Sternocleidomastoid (tissue), 1 donor: ENCODE measurements around a stretch of chr15.

- PRO-cap = no peak
Measured at GRCh38 chr15:60356633-60357500, 40.9 kb downstream of the ANXA2 start.

- PRO-cap = no peak
Measured at GRCh38 chr15:60507994-60508268, 29.0 kb upstream of the ICE2 start.

DNA sequence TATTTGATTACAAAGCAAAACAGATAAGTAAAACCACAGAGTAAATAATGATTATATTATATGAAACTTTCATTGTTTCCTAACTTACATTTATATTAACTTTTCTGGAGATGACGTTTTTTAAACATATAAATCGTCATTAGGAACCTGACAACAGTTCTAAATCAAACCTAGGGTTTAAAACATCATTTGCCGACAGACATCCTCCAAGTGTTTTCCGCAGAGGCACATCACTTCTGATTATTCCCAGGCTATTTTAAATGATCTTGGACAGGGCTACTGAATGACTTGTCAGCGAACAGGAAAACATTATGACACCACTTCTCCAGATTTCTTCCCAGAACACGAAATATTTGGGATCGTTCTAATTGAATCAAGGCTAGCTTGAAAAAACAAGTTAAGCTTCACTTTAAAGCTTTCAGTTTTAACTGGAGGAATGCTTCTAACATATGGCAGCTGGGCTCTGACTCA is 126.8 kb upstream of the ICE2 start:
- PRO-cap = no peak

DNA sequence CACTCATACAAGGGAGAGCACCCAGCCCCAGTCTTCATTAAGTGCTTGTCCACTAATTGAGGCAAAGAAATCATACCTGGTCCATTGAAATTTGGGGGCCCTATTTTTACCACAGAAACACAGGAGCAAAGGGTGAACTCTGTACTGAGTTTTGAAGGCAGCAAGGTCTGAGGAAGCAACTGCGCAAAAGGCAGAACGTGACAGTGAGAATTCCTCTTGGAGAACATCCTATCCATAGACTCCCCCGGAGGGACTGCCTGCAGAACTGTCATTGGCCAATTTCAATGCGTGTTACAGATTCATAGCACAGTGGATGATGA is 138.3 kb upstream of the ICE2 start:
- PRO-cap = no peak

- PRO-cap = no peak
Measured at GRCh38 chr15:60752192-60752973, 273.4 kb upstream of the ICE2 start.

- PRO-cap = no peak
Measured at GRCh38 chr15:60757825-60758261, 278.9 kb upstream of the ICE2 start.

DNA sequence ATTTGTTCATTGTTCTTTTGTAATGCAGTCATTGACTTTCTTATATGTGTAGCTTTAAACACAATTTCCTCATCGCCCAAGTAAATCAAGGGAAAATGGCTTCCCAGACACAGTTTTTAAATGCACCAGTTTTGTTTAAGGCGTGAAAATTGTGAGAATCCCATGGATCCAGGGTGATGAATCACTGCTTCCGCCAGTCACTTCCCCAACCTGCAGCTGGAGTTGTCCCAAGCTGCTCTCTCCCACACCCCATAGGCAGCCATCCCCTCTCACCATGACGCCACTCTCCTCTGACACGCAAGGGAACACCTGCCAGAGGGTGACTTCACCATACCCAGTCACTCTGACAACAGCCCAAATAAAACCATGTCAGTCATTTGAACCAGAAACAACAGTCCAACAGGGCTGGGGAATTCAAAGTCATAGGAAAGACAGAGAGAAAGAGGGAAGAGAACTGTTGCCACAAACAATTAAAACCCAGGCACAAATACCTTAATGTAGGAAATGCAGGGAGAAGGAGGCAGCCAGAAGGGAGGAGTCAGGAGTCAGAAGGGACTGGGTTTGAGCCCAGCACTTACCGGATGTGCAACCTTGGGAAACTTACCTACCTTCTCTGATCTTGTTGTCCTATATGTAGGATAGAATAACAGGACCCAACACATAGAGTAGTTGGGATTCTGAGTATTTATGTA is 326.1 kb upstream of the ICE2 start:
- PRO-cap = no peak

- PRO-cap = no peak
Measured at GRCh38 chr15:60843894-60844374, 365.0 kb upstream of the ICE2 start.

- PRO-cap = no peak
Measured at GRCh38 chr15:60844931-60845385, 366.0 kb upstream of the ICE2 start.

DNA sequence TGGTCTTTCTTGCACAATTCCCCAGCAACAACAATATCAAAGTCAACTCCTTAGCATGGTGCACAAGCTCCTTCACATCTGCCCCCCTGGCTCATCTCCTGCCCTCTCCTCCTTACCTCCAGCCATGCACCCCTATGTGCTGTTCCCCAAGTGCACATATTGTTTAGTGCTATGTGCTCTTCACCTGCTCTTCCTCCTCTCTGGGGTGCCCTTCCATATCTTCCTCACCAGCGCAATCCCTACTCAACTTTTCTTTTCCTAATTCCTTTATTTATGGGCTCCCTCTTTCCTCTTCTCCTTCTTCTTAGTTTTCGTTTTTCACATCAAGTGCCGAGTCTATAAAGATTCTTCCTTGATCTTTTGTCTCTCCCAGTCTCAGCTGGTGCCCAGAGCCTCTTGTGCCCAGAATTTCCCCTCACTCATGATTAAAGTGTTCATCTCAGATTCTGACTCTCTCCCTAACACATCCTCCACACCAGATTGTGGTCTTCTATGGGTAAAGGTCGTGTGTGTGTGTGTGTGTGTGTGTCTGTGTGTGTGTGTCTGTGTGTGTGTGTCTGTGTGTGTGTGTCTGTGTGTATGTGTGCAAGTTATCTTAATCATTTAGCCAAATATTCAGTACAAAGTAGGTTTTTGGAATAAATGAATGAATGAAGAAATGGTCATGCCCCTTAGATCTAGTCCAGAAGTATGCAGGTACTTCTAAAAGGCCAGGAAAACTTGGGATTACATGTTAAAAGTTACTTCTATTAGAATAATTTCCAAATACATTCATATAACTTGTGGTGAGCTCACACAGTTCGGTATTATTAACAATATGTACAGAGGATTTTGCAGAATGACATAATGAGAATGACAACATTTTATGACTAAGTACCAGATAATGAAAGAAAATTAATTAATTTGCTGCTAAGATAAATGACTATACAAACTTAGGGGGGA is 356.1 kb downstream of the RORA start:
- PRO-cap = no peak

DNA sequence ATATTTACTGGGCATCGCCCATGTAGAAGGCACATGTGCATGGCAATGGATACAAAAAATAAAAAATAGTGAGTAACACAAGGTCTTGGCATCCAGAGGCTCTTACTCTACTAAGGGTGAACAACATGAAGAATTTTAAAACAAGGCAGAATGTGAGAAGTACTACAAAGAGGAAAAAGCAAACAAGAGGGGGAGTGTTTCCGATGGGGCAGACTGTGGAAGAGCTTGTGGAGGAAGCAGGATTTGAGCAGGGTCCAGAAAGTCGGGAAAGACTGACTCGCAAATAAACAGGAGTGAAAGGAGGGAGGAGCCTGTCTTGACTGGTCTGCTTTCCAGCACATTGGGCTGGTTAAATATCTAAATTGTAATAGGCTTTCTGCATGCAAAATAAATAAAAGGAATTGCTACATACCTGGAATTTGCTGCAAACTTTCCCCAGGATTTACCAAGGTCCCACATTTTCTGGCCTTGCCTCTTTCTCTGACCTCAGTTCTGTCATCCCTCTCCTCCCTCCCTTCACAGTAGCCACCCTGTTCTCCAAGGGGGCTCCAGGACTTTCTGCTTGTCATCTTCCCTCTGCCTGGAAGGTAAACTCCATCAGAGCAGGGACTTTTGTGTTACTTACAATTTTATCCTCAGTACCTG is 132.1 kb downstream of the RORA start:
- PRO-cap = no peak

DNA sequence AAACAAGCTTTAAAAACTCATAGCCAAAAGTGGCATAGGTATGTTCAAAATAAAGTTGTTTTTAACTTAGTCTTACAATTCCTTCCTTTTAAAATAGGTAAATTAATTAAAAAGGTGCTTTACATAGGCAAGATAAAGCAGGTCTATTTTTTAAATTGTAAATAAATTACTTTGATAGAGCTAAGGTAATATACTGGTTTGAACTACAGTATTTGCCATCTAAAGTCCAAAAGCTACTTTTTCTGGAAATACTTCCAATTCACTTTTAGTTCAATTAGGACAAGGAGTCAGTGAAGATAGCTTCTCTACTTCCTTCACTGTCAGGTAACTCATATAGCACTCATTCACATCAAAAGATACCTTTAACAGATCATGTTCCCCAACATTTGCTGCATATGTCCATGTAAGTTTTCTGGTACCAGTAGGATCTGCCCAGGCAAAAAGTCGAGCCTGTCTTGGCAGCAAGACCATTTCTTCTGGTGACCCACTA is 153.3 kb downstream of the VPS13C start:
- PRO-cap = no peak

- PRO-cap = no peak
Measured at GRCh38 chr15:62056696-62057316, 3.4 kb downstream of the VPS13C start.

DNA sequence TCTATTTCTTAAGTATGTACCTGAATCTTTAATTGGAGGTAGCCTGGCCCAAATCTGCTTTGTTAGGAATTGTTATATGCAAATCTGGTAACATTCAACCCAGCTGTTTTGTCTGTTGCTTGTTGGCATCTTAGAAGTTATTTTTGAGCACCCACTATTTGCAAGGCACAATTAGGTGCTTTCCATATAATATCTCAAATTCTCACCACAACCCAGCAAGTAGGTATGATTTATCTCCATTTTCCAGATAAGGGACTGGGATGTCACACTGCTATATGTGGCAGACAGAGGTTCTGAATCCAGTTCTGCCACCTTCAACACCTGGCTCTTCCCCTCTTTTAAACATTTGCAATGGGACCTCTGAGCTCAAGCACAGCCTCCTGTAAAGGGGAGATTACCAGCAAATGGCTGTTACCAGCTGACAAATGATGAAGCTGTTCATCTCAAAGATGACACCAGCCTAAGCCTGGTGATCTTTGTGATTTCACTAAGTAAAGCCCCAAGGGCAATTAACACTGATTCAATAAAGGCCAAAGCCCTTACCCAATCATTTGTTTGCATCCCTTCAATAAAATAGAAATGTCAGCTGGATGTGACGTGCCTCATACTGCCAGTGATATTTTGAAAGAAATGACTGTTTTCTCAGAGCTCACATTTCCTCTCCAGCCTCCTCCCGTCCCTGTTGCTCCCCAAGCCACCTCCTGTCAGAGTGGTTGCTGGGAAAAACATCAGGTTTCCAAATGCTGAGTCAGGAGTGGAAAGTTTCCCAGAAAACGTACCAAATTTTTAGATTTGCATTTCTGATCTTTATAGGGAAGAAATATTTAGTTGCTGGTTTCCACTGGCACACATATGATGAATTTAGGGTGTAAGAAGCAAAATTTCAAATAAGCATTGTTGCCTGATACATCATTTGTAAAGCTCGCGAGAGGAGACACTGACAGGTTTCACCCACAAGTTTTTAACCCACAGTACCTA is 20.8 kb downstream of the C2CD4A start:
- PRO-cap = no peak

DNA sequence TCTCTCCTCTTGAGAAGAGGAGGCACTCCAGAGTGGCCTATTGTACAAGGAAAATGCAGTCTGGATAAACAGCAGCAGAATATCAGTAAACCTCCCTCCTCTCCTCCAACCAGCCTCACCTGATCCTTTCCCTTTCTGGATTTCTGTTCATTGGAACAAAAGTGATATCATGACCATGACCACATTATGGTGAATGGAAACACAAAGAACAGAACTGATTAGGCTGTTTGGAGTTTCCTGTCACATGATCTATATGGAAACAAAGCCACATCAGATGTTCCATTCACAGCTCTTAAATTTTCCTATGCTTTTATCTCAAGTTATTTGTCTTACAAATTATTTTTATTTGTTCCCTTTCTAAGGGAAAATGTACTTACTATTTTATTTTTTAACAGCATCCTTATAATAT is 14.6 kb downstream of the C2CD4B start:
- PRO-cap = no peak

DNA sequence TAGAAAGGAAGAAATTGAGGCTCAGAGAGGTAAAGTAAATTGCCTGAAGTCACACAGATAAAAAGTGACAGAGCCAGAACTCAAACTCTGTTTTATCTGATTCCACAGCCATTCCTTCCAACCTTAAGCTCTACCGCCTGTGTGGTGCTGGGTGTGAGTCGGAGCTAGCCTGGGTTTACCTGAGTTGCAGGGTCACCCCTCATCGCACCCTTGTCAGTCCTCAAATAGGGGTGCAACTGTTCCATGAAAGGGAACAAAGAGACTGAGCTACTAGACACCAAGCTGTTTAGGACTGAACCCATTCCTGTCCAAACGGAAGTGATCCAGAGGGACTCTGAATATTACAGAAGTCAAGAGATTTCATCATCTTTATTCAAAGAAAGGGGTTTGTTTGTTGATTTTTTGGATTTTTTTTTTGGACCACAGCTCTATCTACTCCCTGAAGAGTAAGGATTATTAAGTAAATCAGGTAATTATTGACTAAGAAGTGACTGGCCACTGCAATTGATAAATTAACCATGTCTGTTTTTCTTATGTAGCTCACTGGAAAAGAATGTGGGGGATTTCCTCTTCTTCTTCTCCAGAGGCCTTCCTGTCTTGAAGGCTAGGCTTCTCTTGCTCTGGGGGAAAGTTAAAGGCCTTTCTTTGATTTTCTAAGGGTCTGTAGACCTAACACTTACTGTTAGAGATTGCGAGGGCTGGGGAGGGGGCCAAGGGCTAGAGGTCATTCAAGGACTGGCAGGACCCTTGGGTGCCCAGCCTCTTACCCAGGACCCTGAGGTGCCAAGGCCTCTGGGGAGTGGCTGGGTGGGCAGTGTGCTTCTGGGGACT is 146.7 kb upstream of the TPM1 start:
- PRO-cap = no peak

DNA sequence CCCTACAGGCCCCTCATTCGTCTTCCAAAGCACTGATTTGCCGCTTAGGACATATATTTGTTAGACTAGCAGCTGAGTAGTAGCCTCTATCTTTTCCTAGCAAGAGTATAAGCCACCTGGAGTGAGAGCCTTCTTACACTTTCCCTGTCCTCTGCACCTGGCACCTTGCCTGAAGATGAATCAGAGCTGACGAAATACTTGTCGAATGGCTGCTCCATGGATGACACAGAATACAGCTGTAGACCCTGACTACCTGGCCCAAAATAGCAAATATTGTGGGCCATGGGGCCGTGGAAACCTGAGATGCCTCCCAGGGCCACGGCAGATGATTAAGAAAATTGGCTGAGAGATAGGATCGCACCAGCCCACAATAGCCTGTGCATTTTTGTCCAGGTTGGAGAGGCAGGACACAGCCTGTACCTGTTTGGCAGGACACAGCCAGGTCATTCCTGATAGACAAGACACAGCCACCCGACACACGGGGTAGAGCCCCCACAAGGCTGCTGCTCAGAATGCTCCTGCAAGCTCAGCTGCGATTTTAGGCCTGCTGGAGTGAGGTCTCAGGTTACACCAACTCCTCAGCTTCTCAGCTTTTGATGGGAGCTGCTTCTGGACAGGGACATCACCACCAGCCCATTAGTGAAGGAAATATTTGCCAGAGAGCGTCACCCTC is 23.0 kb upstream of the TPM1 start:
- PRO-cap = no peak

DNA sequence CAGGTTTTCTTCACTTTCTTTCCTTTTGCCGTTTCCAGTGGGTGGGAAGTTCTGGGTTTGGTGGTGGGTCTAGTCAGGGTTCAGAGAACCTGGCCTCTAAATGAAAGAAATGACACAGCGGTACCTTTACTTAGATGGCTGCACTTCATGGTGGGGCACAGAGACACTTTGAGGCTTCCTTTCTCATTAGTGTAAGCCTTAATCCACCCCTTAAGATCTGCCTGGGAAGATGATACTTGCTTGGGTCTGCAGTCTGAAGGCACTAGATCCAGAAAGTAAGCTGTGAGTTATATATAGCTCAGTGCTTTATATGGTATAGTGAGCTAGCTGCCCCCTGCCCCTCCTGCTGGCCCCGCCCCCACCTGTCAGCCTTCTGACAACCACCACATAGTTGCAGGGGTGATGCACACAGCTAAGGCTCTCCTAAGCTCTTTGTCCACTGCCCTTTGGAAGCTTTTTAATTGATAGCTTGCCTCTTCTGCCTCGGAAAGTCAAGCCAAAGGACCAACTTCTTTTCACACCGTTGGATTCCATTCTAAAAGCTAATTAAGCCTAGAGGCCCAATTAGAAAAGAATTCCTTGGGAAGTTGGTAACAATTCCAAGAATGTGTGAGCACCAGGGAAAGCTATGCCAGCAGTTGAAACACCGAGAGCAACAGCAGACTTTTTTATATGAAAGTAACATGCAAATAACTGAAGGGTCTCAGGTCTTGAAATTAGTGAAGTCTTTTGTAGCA is 2.1 kb downstream of the TPM1 start:
- PRO-cap = unidirectional peak, minus-strand start at position 264 of the sequence

DNA sequence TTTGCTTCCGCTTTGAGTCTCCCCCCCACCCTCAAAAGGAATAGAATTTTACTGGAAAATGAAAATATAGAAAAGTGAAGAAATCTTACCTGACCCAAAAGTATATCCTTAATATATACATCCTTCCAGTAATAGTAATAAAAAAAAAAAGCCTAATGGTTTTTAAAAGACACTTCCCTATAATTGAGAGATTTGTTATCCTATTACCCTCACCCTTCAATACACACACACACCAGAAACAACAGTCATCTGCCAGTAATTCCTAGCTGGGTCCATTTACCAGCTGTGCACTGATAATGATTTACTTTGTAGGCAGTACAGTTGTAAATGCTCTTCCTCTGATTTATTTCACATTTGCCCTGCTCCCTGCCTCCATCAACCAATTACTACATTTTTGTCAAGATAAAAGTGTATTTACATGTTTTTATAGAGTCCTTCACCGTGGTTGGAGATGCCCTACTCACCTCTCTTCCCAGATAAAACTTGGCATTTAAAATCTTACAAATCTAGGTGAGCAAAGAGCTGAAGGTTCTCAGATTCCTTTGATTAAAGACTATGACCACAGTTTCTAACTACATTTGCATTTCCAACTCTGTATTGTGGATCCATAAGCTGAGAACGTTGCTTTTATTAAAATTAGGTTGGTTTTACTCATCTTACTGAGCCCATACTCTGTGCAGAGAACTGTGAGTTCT is 12.5 kb downstream of the TPM1 start:
- PRO-cap = no peak

DNA sequence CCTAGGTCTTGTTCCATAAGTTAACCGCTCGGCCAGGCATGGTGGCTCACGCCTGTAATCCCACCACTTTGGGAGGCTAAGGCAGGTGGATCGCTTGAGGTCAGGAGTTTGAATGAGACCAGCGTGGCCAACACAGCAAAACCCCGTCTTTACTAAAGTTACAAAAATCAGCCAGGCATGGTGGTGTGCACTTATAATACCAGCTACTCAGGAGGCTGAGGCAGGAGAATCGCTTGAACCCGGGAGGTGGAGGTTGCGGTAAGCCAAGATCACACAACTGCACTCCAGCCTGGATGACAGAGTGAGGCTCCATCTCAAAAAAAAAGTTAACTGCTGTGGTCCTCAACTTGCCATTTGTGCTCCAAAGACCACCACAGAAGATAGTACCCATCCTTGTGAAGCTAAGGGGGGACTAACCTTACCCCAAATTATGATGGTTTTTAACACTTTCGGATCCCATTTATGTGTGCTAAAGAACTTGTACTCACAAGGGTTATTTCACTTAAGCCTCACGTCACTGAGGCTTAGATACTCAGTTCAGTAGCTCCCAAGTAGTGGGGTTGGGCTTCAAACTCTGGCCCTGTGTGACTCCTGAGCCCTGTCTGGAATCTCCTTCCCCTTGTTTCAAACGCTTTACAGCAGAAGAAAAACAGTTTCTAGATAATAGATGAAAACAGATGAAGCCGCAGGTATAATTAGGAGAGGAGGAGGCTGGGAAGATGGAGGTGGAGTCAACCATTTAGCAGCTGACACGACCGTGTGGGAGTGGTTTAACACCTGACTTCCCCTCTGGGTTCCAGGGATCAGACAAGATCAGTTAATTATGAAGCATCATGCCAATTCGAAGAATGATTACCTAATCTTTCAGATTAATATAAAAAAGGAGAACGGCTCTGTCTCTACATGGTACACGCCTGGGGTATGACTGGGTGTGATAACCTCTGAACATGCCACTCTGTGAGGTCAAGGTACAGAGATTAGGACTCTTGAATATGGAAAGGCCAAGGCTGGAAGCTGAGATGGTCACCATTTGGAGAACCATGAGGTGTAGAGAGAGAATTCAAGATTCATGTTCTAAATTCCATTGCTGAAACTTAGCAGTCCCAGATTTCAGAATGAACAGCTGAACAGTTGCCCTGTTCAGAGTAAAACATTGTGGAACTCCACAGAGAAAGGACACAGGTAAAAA is 30.9 kb downstream of the TPM1 start:
- PRO-cap = no peak